RPMI7951 (cell line): ENCODE results near the gene CYLD.

GRCh38 chr16:49698907-49699536 lies 156.9 kb downstream of the ZNF423 start:
- RAMPAGE, long total RNA, result no peak

DNA sequence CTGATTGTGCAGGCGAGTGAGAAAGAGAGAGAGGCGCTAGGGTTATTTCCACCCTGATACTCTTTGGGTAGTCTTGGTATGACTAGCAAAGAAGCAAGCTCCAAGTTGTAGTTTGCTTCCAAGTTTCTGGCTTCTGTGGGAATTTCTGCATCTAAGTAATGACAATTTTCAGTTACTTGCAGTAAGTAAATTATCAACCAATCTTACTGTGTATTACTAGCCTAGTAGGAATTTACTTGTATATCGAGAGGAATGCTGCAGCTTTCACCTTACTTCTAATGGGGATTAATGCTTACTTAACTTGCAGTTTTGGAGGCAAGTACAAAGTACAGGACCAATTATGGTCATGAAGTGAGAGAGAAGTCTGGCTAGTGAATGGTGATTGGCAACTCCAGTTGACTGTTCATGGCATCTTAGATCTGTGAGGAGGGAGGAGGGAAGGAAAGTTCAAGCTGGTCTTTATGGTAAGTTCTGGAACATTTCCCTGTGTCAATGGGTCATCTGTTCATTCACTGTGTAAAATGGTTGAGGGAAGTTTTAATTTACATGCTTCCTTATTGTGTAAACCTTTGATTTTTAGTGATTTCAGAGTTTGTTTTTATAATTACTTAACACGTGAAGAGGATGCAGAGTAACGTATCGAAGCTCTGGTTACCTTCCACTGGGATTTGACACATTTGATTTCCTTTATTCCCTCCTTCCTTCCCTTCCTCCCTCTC lies 32.1 kb downstream of the TENT4B start:
- RAMPAGE, long total RNA, result no peak

- RAMPAGE, long total RNA, result no peak
These were observed 22.0 kb upstream of the ADCY7 start for GRCh38 chr16:50244186-50244843.

- RAMPAGE, long total RNA, result no peak
These were observed 1.2 kb downstream of the ADCY7 start for GRCh38 chr16:50267424-50267982.

GRCh38 chr16:50315205-50315907 lies 49.0 kb downstream of the ADCY7 start:
- RAMPAGE, long total RNA, result no peak

- RAMPAGE, long total RNA, result no peak
These were observed 33.6 kb downstream of the BRD7 start for GRCh38 chr16:50335095-50335617.

DNA sequence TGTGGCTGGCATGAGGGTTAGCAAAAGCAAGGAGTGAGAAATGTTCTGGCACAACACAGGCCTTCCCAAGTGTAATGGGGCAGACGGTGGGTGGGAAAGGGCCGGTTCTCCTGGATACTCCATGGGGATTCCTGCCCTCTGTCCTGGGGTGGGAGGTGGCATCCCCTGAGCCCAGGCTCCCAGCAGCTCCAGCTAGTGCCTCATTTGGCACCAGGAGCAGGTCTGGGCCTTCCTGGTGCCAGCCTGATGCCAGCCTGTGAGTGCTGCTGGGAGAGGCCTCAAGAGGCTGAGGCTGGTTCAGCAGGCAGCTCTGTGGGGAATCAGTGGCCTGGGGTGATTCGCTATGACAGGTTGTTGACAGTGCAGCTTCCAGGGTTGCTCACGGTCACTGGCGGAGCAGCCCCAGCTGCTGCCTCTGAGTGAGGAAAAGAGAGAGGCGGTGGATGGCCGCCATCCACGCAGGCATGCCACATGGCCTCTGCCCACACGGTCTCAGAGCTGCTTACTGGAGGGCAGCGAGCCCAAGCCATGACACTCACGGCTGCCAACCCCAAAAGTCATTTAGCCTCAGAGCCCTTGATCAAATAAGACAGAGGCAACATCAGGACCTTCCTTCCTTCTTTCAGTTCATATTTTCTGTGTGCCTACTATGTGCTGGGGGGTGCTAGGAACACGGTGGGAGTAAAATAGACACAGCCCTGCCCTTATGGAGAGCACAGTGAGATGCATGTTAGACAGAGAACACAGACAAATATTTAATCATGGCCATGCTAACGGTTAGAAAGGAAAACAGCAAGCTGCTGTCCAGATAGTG lies 4.3 kb upstream of the BRD7 start:
- RAMPAGE, long total RNA, result no peak

DNA sequence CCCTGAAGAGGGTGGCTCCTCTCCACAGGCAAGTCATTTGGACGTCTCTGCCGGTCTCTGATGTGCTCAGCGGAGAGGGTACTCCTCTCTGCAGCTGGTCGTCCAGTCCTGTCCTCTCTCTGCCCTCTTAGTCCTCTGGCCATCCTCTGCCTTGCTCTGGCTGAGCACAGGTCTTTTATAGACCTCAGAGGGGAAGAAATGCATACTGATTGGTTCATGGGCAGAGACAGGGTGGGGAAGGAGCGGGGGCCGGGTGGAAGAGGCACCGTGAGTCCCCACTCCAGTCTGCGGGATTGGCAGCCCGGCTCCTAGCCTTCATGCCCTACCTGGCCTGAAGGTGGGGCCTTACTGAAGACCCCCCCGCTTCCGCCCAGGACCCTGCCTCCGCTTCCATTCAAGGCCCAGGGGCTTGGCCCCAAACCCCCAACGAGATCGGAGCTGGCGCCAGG lies 69.9 kb upstream of the NKD1 start:
- RAMPAGE, long total RNA, result no peak

- RAMPAGE, long total RNA, result no peak
These were observed 12.7 kb downstream of the NOD2 start for GRCh38 chr16:50705887-50706703.

GRCh38 chr16:50740497-50740834 lies 1.4 kb upstream of the CYLD start:
- RAMPAGE, long total RNA, result no peak

- RAMPAGE, long total RNA, result start-site peak on the plus strand at chr16:50742065-50742157, 842 and 875 reads in 2 replicates
These were observed at the start of gene CYLD for GRCh38 chr16:50741987-50742266. Gene CYLD, plus strand, starts transcription at chr16:50742086.

DNA sequence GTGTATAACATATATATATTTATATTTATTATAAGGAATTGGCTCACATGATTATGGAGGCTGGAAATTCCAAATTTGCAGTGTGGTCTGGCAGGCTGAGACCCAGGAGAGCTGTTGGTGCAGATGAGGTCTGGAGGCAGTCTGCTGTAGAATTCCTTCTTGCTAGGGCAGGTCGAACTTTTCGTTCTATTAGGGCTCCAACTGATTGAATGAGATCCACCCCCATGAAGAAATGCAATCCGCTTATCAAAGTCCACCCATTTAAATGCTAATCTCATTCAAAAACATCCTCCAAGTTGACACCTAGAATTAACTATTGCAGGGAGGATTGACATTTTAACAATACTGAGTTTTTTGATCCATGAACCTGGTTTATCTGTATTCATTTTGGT lies 85.0 kb downstream of the CYLD start:
- RAMPAGE, long total RNA, result no peak

DNA sequence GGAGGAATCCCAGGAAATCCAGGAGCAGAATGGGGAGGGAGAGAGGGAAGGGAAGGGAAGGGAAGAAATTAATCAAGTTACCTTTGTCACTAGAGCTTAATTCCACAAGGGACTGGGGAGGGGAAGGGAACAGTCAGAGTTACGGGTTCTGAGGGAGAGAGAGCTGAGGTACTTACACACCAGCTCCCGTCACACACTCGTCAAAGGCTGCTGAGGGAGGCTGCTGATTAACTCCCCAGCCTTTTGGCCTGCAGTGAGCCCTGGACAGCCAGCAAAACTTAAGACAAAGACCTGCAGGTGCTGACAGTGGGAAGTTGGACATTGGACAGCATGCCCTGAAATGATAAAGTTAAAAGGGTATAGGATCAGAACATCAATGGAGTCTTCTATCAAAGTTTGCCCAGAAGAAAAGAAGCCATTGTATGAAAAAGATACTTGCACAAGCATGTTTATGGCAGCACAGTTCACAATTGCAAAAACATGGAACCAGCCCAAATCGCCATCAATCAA lies 92.6 kb downstream of the SALL1 start:
- RAMPAGE, long total RNA, result no peak

- RAMPAGE, long total RNA, result no peak
These were observed 55.2 kb downstream of the SALL1 start for GRCh38 chr16:51095476-51096724.

GRCh38 chr16:51129211-51129589 lies 21.9 kb downstream of the SALL1 start:
- RAMPAGE, long total RNA, result no peak

DNA sequence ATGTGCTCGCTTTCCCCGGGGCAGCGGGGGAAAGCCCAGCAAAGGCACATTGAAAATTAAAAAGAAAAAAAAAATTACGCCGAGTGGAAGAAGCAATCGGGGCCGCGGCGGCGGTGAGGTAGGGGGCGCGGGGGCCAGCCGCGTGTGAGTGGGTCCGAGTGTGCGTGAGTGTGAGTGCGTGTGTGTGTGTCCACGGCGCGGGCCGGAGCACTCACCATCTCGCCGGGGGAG lies 204 bp downstream of the SALL1 start:
- RAMPAGE, long total RNA, result no peak

DNA sequence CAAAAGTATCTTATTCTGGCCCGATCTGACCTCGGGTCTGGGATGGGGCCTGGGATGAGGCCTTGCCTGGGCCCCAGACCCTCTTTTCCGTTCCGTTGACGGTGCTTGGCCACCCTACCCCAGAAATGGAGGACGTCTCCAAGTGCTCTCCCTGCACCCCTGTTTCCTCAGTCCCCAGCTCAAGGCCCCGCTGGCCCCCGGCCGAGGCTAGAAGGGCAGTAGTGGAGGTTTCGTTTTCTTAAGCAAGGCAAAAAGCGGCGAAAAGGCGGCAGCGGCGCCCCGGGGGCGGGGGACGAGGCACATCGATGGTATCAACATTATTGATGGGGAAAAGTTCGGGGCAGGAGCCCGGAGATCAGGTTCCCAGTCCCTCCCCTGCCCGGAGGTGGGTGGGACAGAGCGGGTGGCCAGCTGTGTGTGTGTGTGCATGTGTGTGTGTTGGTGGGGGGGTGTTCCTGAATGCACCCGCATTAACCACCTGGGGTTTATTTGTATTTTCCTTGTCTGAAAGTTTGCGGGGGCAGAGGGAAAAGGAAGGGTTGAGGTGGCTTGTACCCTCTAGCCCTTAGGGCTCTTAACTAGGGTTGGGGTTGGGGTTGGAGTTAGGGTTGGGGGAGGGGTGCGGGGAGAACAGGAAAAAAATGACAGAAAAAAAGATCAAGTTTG lies 4.2 kb upstream of the SALL1 start:
- RAMPAGE, long total RNA, result no peak

DNA sequence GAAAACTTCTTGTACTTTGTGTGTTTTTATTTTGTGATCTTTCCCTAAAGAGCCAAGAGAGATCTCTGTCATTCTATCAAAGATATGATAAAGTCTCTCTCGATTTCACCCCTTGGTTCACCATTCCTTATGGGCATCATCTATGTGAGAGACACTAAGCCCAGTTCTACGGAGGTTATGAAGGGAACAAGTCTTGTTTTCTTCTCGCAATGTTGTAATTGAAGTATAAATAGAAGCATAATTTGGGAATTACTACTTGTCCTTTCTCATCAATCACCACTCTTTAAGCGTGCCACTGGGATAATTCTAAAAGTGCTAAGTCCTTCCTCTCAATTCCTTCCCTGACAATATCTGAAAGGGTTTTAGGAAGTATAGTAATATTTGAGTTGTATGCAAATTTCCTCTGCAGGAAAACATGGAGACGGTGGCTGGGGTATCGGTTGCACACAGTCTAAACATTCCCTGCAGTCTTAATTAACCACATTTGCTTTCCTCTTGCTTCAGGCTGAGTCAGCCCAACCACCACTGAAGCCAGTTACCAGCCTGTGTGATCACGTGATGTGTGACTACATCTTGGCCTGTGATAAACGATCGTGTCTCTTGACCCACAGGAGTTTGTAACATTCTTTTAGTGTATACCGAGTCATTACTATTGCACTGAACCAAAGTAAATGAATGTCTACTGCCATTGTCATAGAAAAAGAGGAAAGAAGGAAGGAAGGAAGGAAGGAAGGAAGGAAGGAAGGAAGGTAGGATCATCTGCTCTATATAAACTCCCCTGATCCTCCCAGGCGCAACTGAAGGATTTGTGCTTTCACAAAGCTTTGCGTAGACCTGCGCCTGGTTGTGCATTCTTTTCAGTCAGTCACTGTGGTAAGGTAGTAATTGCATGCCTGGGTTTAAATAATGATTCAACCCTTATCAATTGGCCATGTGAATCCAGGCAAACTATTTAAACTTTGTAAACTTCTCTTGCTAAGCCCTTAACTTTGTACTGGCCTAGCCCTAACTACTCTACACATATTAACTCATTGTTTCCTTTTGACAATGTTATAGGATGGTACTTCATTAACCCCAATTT lies 280.5 kb upstream of the SALL1 start:
- RAMPAGE, long total RNA, result no peak

GRCh38 chr16:51523368-51523829 lies 372.3 kb upstream of the SALL1 start:
- RAMPAGE, long total RNA, result no peak

GRCh38 chr16:52498518-52499061 lies 48.4 kb downstream of the TOX3 start:
- RAMPAGE, long total RNA, result no peak